ENCODE measurements around a stretch of chr1.

DNA sequence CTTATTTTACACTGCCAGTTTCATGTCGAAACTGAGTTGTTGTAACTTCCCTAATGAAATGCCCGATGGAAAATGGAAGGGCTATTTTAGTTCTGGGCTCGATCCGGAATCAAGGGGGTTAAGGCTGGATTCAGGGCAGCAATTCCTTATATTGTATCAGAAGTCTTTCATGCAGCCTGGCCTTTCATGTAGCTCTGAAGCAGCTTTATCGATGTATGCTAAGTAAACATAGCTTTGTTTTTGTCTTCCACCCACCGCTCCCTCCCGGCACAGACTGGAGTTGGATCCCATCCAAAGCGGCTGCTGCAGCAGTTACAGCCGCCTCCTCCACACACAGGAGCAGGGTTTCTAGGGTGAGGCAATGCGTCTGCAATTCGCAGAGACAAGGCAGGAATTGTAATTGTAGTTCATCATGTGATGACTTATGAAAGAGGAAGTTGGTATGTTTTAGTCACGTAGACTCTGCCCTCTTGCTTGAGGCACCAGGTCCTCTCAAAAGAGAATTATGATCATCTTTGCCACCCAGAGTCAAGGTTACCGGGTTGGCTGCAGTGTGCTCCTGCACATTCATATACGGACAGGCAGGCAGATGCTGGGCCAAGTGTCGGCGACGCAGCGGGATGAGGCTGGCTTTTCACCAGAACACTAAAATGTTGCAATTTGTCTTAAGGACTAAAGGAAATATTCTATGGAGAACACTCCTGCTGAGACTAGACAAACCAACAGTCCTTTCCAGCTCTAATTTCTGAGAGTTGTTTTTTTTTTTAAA lies 2.6 kb upstream of the IRF2BP2 start:
- RAMPAGE, long total RNA: no peak
- RRBS: no CpG with 5 or more reads among the region's 18 CpGs

DNA sequence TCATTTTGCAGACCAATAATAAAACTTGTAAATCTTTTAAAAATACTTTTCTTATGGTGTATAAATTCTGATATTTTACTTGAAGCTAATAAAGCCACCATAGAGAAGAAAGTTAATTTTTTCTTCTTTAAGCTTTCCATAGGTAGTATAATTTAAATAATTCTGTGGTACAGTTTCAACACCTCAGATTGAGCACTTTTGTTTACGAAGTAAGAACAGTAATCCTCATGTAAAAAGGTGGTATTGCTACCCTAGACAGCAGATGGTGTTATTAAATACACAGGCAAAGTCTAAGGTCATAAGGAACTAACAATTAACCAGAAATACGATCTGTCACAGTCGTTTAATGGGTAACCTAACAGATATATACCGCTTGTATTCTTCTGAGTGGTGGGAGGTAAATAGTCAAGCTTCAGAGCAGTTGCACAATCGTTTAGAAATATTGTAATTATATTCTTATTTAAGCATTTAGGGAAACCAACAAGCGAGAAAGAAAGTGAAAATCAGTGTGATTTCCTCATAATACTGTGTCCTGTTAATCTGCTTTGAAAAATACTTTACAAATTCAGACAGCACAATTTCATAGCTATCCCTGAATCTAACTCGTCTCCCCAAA lies 9.8 kb upstream of the IRF2BP2 start:
- RAMPAGE, long total RNA: no peak
- RRBS: no CpG with 5 or more reads among the region's 7 CpGs

DNA sequence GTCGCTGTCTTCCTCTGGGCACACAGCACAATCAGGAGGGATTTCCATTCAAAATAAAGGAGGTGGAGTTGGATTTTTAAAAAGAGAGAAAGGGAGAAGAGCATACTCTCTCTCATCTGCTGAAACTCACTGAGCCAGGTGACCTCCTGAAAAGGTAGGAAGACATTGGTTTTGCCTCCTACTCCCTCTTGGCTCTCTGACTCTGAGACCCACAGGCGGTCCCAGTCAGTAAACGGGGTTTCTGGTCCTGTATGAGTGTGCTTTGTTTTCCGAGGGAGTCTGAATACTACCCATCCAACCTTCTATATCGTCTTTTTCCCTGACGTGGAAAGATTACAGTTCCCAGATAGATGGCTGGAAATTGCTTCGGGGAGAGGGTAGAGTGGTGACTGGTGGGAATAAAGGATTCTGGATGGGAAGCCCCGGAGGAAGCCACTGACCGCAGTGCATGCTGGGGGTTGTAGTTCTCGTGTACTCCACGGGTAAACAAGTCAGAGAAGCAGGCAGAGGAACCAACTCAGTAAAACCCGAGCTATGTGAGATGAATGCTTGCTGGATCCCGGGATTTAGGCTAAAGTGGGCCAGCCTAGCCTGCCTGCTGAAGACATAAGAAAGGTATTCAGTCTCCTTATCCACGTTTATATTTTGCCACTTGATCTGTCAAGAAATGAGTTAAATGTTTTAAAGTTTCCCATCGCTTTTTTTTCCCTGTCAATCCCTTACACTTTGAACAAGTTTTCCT lies 66.1 kb upstream of the IRF2BP2 start:
- RAMPAGE, long total RNA: no peak
- RRBS: no CpG with 5 or more reads among the region's 15 CpGs

- RAMPAGE, long total RNA: no peak
- RRBS: no CpG with 5 or more reads among the region's 14 CpGs
Observed at GRCh38 chr1:234720767-234721395, 110.9 kb upstream of the IRF2BP2 start.

DNA sequence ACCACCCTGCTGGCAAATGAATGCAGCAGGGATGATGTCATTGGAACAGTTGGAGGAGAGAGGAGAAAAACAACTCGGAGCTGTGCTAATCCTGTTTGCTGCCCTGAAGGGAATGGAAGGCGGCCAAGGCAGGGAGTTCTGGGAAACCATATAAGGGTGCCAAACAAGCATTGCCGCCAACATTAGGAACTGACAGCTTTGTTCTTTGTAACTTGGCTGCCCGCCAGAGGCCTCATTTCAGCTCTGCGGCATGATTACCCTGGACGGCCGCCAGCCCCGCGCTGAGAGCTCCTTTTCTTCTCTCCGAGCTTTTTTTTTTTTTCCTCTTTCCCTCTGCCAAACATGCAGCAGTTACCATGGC lies 114.2 kb upstream of the IRF2BP2 start:
- RAMPAGE, long total RNA: no peak
- RRBS: no CpG with 5 or more reads among the region's 10 CpGs

- RAMPAGE, long total RNA: no peak
- RRBS: no CpG with 5 or more reads among the region's 21 CpGs
Observed at GRCh38 chr1:234743685-234744652, 134.0 kb upstream of the IRF2BP2 start.

- RAMPAGE, long total RNA: no peak
- RRBS: no CpG with 5 or more reads among the region's 11 CpGs
Observed at GRCh38 chr1:234755227-234755881, 145.4 kb upstream of the IRF2BP2 start.

- RAMPAGE, long total RNA: no peak
- RRBS: no CpG with 5 or more reads among the region's 23 CpGs
Observed at GRCh38 chr1:234772252-234773119, 162.5 kb upstream of the IRF2BP2 start.

- RAMPAGE, long total RNA: no peak
- RRBS: no CpG with 5 or more reads among the region's 8 CpGs
Observed at GRCh38 chr1:234844312-234845017, 234.5 kb upstream of the IRF2BP2 start.

DNA sequence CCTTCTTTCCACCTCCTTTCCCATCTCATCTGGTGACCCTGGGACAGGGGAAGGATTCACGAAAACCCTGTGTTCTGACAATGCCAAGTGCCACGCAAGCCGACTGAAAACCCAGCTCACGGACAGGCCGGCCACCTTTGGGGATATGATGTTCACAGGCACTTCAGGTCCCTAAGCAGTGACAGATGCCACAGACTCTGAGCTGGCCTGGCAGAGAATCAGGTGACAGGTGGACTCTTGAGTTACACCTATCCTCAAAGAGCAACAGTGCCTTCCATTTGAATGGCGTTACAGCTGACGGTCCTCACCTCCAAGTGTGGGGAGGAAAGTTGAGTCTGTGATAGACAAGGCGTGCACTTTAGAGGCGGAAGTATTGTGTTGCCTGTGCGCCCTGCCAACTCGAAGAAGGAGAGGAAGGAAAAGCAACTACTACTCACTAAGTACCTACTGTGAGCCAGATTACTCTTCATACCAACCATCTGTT lies 230.5 kb downstream of the TOMM20 start:
- RAMPAGE, long total RNA: no peak
- RRBS: no CpG with 5 or more reads among the region's 11 CpGs

- RAMPAGE, long total RNA: no peak
- RRBS: no CpG with 5 or more reads among the region's 32 CpGs
Observed at GRCh38 chr1:235127653-235128409, 806 bp downstream of the TOMM20 start.

DNA sequence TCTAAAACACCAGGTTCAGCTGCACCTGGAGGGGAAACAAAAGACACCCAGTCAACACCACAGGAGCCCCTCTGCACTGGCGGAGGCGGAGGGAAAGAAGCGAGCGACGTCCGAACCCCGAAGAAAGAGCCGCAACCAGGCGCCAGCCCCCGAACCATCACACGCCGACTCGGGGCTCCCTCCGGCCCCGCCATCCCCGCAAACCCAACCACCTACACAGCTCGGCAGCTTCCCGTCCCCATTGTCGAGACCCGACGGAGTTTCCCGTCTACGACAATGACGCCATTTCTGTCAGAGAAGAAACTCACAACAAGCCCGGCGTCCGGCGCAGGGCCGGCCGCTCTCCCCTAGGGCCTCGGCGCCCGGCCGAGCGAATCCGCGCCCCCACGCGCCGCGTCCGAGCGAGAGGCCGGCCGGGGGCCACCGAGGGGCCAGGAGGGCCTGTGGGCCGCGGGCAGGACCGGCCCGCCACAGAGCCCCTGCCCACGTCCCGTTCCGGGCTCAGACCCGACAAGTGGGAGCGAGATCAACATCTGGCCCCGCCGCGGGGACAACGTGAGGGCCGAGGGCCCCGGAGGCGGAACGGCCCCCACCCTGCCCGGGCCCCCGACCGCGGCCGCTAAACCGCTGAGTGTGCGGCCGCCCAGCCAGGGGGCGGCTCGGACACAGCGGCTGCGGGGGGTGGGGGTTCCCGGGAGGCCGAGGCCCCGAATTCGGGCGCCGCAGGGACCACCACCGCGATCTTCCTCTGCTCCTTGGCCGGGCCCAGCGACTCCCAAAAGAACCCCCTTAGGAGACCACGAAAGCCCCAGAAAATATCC lies 825 bp downstream of the ARID4B start:
- RAMPAGE, long total RNA: no peak
- RRBS: 2% methylated on average over 44 of the region's 86 CpGs

DNA sequence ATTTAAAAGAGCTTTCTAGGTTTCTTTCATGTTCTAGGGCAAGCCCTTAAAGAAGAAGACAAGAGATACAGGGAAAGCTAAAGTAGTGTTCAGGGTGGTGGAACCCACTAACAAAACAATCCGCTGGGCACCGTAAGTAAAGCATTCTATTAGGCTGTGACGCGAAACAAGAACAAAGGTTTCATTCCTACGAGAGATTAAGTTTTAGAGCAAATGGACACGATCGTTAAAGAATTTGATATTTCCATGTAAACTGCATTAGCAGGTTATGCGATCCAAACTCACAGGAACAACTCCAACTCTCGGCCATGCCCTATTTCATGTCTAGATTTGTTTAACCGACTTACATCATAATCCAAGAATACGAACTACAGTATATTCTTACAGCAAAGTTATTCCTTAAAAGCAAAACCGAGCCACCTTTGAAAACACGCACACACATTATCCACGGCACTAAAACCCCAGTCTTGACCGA lies 963 bp downstream of the B3GALNT2 start:
- RAMPAGE, long total RNA: no peak
- RRBS: no CpG with 5 or more reads among the region's 15 CpGs

- RAMPAGE, long total RNA: no peak
- RRBS: 3% methylated on average over 21 of the region's 83 CpGs
Observed at GRCh38 chr1:235504522-235505543, 581 bp upstream of the B3GALNT2 start.

- RAMPAGE, long total RNA: no peak
- RRBS: no CpG with 5 or more reads among the region's 9 CpGs
Observed at GRCh38 chr1:235588889-235589329, 60.7 kb downstream of the GNG4 start.

GRCh38 chr1:235650129-235650876 lies 719 bp upstream of the GNG4 start:
- RAMPAGE, long total RNA: no peak
- RRBS: 3% methylated on average over 39 of the region's 77 CpGs

DNA sequence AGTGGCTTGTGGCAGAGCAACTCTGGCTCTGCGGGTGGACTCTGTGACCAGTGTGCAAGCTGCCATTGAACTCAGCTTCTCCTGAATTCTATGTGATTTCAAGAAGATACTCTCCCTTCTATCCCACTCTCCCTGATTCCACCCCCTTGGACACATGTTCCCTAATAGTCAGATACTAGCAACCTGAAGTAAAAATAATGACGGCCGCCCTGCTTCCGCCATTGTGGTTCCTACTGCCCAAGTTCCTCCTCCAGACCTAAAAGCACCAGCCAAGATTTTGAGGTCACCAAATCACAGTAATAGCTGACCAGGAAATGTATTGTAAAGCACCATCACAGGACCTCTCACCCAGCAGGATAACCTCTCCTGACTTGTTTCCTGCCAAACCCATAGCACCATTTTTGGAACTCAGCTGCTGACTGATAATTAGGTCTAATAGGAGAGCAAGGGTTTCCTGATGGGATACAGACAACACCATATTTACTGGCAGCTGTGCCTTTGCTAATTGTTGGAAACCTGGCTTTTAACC lies 11.6 kb upstream of the LYST start:
- RAMPAGE, long total RNA: no peak
- RRBS: no CpG with 5 or more reads among the region's 4 CpGs

DNA sequence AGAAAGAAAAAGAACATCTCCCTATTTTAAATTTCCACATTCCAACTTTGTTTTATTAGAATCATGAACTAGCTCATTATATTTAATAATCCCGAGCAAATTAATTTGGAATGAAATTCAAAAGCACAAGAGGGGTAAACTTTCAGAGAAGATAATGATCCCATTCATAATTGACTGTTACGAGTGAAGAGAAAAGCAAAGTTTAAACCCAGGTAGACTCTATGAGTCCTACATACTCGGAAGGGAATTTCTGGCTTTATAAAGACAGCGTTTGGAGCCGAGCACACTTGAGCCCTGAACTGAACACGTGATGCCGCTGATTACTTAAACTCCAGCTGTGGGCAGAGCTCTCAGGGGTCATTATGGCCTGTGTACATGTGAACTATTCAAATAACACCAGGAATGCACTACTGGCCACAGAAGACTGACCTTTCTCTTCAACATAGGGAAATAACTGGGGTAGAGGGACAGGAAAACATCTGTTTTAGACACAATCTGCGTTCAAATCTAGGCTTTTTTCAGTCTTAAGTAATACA lies 25.3 kb downstream of the NID1 start:
- RAMPAGE, long total RNA: no peak
- RRBS: no CpG with 5 or more reads among the region's 8 CpGs

DNA sequence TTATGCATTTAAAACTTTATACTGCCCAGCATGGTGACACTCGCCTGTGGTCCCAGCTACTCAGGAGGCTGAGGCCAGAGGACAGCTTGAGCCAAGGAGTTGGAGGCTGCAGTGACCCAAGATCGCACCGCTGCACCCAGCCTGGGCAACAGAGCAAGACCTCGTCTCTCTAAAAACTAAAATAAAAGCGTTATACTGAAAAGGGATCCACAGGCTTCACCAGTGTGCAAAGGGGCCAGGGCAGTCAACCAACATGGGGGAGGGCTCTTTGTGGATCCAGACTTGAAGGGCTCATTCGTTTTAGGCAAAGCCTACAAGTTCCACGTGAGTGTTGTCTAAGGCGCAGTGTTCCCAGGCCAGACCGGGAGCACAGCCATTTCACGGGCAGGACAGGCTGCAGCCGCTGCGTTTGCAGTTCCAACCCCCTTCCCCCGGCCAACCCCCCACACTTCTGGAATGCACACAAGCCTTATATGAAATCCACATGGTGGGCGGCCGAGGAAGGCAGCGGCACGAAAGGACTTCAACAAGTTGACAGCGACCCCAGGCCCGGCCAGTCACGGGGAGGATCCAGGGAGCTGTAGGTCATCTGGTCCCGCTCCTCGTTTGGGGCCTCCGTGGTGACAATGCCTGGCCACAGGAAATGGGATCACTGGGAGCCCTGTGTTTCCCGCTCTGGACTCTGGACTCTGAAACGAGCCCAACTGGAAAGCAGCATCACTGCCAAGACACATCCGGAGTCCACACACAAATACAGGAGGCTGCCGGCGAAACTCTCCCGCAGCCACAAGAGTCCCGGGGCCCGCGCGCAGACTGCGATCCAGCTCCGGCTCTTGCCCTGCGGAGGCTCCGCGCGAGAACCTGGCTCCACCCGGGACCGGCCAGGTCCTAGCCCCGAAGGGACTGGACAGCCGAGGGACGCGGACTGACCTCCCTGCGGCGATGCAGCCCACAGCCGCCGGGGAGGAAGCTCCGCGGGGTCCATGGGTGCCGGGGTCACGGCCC lies 970 bp downstream of the NID1 start:
- RAMPAGE, long total RNA: no peak
- RRBS: 4% methylated on average over 20 of the region's 53 CpGs

DNA sequence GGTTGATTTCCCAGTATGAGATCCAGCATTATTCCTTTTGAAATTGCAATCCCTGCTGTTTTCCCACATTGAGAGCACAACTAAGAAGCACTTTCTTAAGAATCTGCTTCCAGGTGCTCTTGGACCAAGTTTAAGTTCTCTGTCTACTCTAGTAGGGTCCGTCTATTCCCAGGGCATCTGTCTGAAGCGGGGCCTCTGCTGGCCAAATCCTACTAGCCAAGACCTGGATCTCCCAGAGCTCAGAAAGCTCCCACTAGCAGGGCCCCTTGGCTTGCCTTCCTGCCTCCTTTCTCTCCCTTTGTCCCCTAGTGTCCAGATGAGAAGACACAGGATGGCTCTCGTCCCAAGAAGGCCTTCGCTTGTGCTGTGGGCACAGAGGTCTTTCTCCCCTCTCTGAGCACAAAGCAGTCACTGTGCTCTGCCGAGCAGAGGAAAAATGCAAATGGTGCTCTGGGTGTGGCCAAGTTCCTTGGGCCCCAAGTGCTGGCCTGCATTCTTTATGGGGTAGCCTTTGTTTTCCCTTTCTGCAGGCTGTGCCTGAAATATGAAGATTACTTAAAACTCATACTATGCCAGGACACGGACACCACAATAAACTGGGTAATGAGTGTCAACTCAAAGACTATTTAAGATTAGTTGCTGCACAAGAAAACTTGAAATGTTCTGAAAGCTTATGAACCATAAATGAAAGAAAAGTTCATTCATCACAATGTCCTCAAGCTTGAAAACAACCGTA lies 13.0 kb upstream of the GPR137B start:
- RAMPAGE, long total RNA: no peak
- RRBS: no CpG with 5 or more reads among the region's 7 CpGs